Right ventricle myocardium (tissue), 1 donor: ENCODE measurements around the gene UBTD2.

DNA sequence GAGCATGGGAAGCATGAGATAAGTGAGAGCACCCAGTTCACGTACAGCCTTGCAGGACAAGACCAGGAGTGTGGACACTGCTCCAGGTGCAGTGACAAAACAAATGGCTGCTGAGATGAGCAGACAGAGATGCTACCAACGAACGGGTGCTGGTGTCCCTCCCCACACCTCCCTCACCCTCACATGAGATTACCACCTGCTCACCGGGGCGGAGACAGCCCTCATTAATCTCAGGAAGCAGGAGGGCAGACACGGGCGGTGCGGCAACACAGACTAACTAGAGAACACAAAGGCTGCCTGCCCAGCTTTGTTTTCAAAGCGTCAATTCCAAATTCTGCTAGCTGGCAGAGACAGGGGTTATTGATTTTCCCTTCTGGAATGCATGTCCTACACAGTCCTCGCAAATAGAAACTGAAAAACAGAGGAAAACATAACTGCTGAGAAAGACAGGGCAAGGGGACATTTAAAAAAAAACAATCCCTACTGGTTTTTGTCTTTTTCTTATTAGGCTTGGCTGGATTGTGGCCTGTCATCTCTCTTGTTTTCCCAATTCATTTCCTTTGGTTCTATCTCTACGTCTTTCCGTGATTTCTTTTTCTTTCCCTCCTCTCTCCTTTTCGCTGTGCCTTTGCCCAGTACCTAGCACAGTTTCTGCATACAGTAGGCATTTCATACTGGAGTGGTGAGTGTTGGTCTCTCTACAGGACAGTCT, 298.4 kb upstream of the PANK3 start:
- PRO-cap, 2 experiments: no peak in any of the 2 experiments

- PRO-cap, 2 experiments: no peak in any of the 2 experiments
These were observed 29.2 kb downstream of the C5orf58 start for GRCh38 chr5:170261931-170262342.

GRCh38 chr5:170278348-170279383, 18.9 kb downstream of the LCP2 start:
- PRO-cap, 2 experiments: no peak in any of the 2 experiments

GRCh38 chr5:170293156-170293821, 4.3 kb downstream of the LCP2 start:
- PRO-cap, 2 experiments: no peak in any of the 2 experiments

DNA sequence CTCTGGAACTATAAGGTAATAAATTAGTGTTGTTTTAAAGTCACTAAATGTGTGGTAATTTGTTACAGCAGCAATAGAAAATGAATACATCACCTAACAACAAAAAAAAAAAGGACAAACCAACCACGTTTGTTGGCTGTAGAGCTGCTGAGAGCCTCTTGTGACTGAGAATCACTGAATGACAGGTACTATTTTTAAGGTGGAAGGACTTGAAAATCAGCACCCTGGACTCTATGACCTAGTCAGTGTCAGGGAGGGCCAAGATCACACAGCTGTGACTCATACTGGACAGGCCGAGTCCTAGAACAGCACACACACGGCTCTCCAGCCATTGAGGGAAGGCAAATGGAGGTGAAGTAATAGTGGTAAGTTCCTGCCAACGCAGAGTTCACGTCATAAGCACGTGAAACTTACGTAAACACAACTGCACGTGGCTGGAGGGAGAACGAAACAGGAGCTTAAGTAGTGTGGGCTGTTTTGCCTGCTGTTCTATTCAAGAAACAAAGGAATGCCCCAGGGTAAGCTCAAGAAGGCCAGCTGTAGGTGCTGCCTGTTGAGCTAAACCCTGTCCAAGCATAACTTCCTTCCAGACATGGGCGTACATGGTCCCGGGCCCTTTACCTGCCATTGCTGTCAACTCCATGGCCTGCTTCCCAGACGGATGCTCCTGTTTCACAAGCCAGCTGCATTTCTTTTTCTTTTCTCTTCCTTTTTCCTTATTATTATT, 10.0 kb upstream of the LCP2 start:
- PRO-cap, 2 experiments: no peak in any of the 2 experiments

- PRO-cap, 2 experiments: no peak in any of the 2 experiments
These were observed 12.7 kb upstream of the LCP2 start for GRCh38 chr5:170310282-170310748.

- PRO-cap, 2 experiments: no peak in any of the 2 experiments
These were observed 15.2 kb upstream of the KCNMB1 start for GRCh38 chr5:170404397-170404820.

- PRO-cap, 2 experiments: peak in 2 of 2 experiments; most common plus-strand start chr5:170633274 (in 2)
These were observed 129.4 kb downstream of the KCNIP1 start for GRCh38 chr5:170632748-170634082.

DNA sequence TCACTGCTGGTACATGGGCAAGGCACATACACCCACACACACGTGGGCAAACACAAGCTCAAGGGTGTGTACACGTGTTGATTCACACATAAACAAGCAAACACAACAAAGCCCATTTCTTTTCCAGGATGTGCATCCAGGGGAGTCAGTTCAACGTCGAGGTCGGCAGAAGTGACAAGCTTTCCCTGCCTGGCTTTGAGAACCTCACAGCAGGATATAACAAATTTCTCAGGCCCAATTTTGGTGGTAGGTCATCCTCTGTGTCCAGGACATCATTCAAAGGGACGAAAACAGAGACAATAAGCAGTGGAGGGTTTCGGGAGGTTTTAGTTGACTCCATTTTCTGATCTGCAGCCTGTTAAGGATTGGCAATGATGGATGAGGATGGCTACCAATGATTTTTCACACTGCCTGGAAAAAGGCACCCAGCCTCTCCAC, 5.5 kb downstream of the GABRP start:
- PRO-cap, 2 experiments: peak in 1 of 2 experiments; most common plus-strand start position 148 of the sequence (in 1)

DNA sequence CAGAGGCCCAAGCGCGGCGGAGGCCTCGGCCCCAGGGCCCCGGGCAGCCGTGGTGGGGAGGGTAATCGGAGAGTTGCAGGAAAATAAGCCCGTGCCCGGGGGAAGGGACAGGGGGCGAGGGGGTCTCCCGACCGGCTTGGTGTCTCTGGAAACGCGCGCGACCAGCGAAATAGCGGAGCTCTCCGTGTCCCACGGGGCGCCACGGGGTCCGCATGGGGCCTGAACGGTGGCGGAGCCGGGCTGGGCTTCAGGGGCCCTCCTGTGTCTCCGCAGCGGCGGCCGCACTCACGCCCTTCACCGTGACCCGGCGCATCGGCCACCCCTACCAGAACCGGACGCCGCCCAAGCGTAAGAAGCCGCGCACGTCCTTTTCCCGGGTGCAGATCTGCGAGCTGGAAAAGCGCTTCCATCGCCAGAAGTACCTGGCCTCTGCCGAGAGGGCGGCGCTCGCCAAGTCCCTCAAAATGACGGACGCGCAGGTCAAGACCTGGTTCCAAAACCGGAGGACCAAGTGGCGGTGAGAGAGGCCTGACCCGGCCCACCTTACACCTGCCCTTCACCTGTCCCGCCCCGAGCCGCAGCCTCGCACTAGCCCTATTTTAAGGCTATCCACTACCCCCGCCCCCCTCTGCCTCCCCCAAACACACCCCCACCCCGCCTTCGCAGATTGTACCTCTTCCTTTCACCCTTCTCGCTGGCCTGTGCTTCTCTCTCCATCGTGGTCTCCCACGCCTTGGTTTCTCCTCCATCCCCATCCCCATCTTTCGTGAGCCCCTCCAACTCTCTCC, 1.0 kb downstream of the TLX3 start:
- PRO-cap, 2 experiments: no peak in any of the 2 experiments

DNA sequence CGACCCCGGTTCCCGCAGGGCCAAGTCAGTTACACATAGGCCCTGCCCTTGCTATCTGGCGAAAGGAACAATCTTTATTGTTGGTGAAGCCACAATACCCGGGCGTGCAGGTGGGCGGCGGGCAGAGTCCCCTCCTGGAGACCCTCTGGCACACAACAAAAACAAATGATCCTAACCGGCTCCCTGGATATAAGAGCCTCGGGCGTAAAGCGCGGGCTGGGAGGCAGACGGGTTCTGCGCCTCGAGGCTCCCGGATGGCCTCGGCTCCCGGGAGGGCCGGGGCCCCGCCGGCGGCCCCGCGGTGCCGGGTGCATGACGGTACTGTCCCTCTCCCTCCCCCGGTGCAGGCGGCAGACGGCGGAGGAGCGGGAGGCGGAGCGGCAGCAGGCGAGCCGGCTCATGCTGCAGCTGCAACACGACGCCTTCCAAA, 2.0 kb downstream of the TLX3 start:
- PRO-cap, 2 experiments: no peak in any of the 2 experiments

GRCh38 chr5:171599324-171599787, 179.9 kb downstream of the FGF18 start:
- PRO-cap, 2 experiments: no peak in any of the 2 experiments

DNA sequence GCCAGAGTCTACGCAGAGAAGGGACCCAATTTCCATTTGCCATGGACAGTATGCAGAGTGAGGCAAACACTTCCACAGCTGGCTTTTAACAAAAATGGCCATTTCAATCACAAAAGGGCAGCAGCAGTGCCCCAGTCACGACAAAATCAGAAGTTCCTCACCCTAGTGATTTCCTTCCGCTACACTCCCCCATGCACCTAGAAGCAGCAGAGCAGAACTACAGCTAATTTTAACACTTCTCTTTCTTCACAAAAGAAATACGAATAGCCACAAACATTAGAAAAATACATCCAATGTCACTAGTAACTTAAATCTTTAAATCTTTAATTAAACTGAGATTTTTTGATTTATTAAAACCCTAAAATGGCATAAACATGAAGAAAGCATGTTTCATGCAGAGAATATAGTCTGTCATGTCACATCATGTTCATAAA, 27.8 kb downstream of the FBXW11 start:
- PRO-cap, 2 experiments: no peak in any of the 2 experiments

GRCh38 chr5:172078638-172079095, 72.2 kb upstream of the FBXW11 start:
- PRO-cap, 2 experiments: no peak in any of the 2 experiments

DNA sequence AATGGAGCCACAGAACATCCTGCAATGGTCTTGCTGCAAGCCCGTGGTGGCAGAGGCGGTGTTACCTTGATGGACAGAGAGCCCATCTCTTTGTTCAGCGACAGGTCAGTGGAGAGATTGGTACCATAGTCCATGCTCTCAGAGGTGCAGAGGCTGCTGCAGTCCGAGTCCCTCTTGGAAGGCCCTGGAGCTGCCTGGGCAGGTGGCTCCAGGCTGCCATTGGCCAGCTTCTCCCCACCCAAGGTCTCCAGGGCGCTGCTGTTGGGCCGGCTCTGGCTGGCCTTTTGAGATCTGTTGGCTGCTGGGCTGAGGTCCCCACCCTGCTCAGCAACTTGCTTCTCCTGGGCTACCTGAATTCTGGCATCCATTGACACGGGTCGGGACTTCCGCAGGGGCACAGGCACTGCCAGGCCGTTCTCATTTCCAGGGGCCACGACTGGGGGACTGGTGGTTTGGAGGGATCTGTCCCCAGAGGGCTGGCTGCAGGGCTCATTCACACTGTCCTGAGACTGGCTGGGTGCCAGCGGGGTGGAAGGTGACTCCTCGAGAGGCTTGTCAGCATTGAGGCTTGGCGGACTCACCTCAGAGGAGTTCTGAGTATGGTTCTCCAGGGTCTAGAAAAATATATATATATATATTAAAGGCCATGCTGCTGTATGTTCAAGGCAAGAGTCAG, 87.0 kb upstream of the FBXW11 start:
- PRO-cap, 2 experiments: no peak in any of the 2 experiments

DNA sequence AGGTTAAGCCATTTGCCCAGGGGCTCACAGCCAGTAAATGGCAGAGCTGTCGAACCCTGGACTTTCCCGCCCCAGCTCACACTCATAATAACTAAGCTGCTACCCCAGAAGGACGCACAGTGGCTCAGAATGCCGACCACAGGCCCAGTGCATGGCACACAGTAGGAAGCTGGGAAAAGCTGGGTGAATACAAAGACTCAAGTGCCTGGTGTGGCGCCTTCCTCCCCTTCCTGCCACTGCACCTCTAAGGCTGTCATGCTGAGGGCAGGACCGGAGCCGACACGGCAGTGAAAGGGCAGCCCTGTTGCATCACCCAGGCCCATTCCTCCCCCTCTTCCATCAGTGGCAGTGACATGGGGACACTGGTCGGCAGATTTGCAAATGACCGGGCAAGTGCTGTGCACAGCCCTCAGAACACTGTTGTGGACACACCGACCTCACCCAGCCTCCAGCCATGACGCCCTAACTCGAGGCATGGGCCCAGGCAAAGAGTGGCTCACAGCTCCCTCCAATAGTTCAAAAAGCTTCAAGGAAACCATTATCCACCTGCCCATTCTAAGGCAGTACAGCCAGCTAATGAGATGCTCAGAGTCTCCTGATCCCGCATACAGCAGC, 84.0 kb downstream of the STK10 start:
- PRO-cap, 2 experiments: no peak in any of the 2 experiments

DNA sequence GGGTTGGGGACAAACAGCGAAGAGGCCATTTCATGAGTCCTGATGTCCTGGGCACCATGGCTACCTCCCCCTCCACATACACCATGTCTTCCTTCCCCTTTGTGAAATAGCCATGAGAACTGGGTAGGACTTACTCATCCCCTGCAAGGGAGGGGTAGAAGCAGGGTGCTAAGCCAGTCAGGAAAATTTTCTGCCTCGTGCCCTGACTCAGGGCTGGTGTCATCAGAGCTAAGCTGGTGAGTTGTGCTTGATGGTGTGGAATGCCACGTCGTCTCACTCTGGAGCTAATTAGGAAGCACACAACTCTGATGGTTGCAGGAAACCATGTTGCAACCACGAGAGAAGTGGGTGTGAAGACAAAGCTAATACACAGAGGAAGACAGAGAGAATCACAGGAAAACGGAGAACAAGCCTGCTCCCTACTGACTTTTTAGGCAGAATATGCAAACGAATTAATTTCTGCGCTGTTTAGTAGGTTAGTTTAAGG, 54.7 kb downstream of the STK10 start:
- PRO-cap, 2 experiments: no peak in any of the 2 experiments

DNA sequence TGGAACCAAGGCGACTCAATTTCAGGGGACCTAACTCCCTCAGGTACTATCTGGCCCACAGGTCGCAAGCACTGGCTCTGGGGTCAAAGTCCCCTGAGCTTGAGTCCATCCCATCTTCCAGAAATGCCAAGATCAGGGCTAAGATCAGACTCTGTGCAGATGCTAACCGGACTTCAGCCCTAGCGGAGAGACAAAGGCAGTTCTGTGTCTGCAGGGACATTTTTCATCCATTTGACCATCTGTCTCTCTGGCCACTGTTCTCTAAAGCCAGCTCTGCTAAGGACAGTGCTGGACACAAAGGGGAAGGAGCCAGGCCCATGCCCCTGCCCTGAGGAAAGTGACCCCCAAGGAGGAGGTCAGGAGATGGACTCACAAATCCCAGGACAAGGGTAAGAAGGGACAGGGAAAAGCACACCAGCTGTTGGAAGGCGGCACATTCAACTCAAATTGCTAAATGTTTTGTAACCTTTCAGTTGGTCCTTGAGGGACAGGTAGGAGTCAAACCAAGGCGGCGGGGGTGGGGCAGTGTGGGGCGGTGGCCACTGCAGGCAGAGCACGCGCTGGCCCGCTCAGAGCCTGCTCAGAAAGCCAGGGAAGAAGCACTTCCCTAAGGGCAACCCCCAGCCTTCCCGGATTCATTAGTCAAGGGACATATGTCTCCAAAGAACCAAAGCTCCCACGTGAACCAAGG, 42.9 kb downstream of the STK10 start:
- PRO-cap, 2 experiments: no peak in any of the 2 experiments

DNA sequence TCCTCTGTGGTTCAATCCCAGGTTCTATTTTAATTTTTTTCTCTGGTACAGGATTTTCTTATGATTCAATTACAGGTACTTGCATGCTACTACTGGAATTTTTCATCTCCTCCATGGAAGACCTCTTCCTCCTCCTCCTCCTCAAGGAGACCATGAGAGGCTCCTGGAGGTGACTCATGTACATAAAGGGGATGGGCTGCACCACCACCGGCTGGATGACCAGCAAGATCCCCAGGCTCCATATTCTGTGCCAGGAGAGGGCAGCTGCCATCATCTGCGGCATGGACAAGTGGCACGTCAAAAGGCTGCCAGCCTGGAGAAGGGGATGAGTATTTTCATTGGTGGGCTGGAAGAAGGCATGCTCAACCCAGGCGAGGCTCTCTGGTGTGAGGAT, 28.8 kb downstream of the UBTD2 start:
- PRO-cap, 2 experiments: no peak in any of the 2 experiments

GRCh38 chr5:172282845-172283952, at the start of gene UBTD2:
Gene UBTD2 (minus strand): TSS chr5:172283764.
- PRO-cap, 2 experiments: peak in 2 of 2 experiments; most common plus-strand start chr5:172283857 (in 2); most common minus-strand start chr5:172283758 (in 2)